ENCODE results near the gene MAML3.

DNA sequence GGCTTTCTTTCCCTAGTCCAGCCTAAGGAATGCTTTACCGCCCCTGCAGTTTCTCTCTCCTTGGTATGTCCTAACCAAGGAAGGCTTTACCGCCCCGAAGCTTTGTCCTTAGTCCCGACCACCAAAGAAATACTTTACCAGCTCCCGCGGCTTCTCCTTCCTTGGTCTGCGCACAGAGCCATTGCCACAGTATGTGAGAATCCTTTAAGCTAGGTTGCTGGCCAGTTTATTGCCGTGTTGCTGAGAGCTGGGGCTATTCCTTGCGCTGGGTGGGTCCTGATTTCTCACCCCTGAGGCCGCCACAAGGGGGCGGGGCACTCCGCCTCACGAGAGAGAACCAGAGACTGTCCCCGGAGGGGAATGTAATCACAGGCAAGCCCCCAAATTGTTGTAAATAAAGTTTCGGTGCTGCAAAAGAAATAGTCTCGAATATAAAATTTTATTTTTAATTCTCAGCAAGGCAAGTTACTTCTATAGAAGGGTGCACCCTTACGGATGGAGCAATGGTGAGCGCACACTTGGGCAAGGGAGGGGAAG lies 331.0 kb upstream of the PCDH10 start:
- PRO-cap: no peak
- RAMPAGE, long total RNA, 3 experiments: no peak in any of the 3 experiments

GRCh38 chr4:133146333-133146912 lies 2.7 kb upstream of the PCDH10 start:
- PRO-cap: no peak
- RAMPAGE, long total RNA, 3 experiments: no peak in any of the 3 experiments

GRCh38 chr4:134326902-134327192 lies 125.3 kb upstream of the PABPC4L start:
- PRO-cap: no peak
- RAMPAGE, long total RNA, 3 experiments: no peak in any of the 3 experiments

DNA sequence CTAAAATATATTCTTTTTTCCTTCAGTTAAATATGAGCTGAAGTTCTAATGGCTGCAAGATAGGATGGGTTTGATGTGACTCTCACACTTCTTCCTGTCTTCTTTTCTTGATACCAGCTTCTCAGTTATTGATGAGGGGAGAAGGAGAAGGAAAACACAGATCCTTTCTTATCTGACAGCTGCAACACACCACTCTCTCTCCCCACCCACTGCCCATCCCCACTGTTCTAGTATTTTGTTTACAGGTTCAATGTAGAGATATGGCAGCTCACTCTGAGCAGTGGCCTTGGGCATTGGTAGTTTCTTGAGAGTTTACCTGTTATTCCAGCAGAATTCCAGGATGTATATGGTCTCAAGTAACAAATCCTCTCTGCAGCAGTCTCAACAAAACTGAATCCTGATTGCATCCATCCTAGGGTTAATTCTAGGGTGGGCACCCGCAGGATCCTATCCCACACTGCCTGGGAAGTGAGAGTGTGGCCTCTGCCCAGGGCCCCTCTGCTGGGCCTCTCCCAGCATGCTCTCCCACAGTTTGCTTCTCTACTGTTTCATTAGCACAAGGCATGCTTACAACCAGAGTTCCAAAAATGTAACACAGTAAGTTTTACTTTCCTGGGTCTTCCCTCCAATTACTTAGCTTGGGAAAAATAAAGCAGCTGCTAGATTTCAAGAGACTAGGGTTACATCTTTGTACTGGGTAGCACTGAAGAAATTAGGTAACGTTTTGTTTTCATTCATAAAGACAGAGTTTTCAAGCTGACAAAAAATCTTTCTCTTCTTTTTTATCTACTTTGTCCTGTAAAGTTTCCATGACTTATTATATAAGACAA lies 130.9 kb upstream of the PCDH18 start:
- PRO-cap: no peak
- RAMPAGE, long total RNA, 3 experiments: start-site peak on the minus strand in 1 of 3 experiments, centred at position 298 of the sequence, 5 reads per replicate

GRCh38 chr4:138217131-138218126 lies 24.7 kb downstream of the SLC7A11 start:
- PRO-cap: no peak
- RAMPAGE, long total RNA, 3 experiments: no peak in any of the 3 experiments

- PRO-cap: no peak
- RAMPAGE, long total RNA, 3 experiments: no peak in any of the 3 experiments
Observed at GRCh38 chr4:138939739-138940179, 75.8 kb upstream of the NOCT start.

DNA sequence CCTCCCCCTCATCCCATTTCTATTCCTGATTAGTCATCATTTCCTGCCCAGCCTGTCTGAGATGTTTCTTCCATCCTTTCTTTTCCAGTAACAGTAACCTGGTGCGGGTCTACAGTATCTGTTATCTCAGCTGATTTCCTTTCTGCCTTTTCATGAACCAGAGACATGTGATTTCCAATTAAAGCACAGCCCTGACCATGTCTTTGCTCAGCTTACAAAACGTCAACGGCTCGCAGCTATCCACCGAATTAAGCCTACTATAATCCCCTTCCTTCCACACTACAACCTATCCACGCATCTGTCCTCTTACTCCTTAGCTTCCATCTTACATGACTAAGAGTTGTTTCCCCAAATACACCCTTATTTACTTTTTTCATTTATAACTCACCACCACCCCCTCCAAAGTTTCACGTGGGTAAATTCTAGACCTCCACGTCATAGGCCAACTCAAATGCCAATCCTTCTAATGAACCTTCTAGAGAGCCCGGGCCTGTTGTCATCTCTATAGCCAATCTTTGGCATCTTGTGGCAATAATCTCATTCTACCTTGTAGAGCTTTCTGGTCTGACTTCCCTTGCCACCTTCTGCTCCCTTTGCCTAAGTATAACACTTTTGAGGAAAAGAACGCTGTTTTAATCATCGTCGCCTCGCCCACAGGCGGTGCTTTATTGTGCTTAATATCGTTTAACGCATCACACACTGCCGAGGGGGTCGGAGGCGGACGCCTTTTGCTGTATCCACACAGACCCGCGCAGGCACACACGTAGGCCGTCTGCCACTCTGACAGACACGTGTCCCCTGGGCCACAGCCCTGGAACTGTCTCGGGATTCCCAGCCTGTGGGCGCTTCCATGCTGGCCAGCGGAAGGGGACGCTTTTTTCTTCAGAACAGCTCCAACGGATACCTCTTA lies 661 bp upstream of the NOCT start:
- PRO-cap: unidirectional peak, plus-strand start at position 87 of the sequence; bidirectional peak, plus-strand start outside the sequence, minus-strand start at position 791 of the sequence
- RAMPAGE, long total RNA, 3 experiments: no peak in any of the 3 experiments

DNA sequence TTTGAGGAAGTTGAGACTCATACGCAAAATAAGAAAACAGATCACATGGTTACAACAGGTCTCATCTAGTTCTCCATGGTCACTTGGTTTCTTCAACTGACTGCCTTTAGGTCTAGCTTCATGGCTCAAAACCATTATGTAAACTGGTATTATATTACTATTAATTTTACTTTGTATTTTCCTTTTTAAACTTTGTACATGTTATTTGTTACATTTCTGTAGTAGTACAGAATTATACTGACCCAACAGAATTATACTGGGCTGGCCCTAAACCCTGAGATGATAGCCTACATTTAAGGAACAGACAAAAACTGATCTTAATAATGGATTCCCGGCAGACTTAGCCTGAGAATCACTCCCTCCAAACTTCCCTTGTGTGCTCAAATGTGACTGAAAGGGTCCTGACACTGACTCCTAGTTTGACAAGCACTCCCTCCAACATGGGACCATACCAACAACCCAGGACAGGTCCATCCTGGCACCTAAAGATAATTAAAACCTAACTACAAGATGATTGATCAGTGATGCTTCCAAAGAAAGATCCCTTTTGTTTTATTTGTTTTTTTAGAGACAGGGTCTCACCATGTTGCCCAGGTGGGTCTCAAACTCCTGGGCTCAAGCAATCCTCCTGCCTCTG lies 8.7 kb downstream of the ELF2 start:
- PRO-cap: no peak
- RAMPAGE, long total RNA, 3 experiments: no peak in any of the 3 experiments

DNA sequence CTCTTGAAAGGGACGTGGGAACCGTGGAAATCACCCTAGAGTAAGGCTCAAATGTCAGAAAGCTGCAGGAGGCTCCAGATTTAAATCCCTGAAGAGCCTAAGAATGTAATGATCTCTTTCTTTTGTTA lies 1.6 kb upstream of the ELF2 start:
- PRO-cap: no peak
- RAMPAGE, long total RNA, 3 experiments: no peak in any of the 3 experiments

GRCh38 chr4:139286107-139286383 lies 6.0 kb upstream of the MGARP start:
- PRO-cap: no peak
- RAMPAGE, long total RNA, 3 experiments: no peak in any of the 3 experiments

GRCh38 chr4:139436204-139436696 lies 17.7 kb upstream of the RAB33B start:
- PRO-cap: no peak
- RAMPAGE, long total RNA, 3 experiments: no peak in any of the 3 experiments

GRCh38 chr4:139736355-139736714 lies 70.7 kb downstream of the MGST2 start:
- PRO-cap: no peak
- RAMPAGE, long total RNA, 3 experiments: no peak in any of the 3 experiments

DNA sequence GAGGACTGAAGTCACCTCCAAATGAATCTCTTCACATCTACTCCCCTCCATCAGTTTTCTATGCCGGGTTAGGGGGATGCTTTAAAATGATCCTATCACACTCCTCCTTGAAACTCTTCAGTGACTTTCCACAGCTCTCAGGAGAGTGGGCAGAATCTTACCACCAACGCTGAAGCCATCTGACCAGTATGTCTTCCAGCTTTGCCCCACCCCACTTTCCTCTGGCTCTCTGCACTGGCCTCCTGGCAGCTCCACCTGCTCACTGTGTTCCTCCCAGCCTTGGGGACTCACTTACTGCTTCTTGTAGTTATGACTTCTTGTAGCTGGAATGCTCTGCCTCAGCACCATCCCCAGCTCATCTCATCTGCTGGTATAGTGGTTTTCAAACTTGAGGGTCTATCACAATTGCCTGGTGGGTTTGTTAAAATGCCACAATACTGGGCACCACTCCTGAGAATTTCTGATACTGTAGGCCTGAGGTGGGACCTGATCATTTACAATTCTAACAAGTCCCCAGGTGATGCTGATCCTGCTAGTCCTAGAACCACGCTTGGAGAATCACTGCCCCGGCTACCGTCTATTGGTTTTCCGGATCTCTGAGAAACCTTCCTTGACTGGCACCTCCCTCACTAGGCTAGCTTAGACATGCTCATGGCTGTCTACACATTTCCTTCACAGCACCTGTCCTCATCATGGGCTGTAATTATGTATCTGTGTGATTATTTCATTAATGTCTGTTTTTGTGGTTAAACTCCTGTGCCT lies 152.2 kb downstream of the MGST2 start:
- PRO-cap: no peak
- RAMPAGE, long total RNA, 3 experiments: no peak in any of the 3 experiments

DNA sequence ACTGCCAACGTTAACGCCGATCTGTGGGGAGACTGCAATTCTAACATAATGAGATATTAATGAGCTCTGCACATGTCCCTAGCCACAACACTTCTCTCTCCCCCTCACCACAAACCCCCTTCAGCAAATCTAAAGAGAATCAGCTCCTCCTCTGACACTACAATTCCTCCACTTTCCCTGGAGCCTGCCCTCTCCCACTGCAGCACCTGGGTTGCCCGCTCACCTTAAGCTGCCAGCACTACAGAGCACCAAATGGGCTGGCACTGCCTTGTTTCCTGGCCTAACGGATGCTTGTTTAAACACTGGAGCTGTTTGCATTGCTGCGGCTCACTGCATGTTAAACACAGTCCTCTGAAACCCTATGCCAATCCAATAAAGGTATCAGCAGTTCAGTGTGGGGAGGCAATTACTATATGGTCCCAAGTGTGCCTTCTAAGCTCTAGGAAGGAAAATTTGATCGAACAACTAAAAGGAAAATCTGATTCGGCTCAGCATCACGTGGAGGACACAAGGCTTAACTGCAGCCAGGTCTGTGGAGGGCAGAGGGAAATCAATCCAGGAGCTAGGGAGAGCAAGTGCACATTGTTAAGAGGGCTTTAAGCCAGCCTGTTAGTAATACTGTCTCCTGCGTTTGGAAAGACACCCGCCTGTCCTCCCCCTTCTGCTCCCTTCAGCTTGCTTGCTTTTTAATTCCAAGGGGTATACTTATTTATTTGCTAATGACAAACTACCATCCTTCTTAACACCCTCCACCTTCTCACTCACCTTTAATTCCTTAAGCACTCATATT lies 232.3 kb downstream of the MAML3 start:
- PRO-cap: no peak
- RAMPAGE, long total RNA, 3 experiments: no peak in any of the 3 experiments

GRCh38 chr4:139975804-139976489 lies 178.0 kb downstream of the MAML3 start:
- PRO-cap: unidirectional peak, plus-strand start at chr4:139976196
- RAMPAGE, long total RNA, 3 experiments: no peak in any of the 3 experiments

DNA sequence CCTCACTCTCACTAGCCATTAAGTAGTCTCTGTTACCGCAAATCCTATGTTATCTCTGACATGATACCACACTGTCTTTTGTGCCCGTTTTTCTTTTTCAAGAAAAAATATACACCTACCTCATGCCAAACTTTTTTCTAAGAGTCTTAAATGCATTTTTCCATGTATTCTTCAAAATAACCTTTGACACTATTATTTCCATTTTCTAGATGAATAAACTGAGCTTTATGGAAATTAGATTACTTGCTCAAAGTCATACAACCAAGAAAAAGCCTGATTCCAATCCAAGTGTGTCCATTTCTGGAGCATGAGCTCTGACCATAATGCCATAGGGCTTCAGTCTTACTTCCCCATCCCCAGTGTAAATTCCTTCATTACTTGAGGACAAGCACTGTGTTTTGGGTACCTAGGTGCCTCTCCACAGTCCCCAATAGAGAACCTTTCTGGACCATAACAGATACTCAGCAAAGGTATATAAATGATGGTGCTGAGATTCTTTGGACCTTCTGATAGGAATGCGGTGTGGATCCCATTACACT lies 140.5 kb downstream of the MAML3 start:
- PRO-cap: no peak
- RAMPAGE, long total RNA, 3 experiments: no peak in any of the 3 experiments

DNA sequence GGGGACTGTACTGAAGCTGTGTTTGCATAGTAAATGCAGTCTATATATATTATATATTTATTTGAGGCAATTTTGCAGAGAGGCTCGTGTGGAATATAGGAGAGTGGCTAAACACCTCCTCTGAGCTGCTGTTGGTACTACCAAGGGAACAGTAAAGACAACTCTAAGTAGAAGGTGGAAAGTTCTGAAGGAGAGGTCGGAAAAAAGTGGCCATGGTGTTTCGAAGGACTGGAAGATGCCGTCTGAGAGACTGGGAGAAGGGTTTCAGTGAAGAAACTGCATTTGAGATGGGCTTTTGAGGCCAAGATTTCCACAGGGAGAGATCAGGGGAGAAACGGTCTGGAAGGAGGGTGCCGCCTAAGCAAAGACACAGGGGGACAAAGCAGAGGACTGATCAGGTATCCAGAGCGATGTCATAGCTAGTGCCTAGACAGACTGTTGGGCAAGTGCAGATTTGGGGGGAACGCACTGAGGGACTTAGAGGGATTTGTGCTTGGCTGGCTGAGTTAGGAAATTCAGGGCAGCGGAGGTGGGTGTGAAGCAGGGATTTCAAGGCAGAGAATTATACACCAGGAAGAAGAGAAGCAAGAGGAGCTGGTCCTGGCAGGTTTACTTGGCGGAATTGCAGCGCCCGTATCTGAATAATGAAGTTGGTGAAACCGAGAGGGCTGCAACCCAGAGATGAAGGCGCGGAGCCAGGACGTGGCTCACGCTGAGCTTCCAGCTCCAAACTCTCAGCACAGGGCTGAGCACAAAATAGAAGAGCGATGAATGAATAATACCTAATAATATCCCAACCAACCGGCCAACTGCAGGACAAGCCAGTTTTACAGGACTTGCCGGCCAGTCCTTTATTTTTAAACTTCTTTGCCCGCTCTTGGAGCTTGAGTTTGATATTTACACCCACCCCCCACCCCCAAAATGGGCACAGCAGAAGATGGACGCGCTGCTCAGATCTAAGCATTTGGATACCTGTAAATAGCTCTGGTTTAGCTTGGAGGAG lies 106.9 kb downstream of the MAML3 start:
- PRO-cap: no peak
- RAMPAGE, long total RNA, 3 experiments: no peak in any of the 3 experiments

DNA sequence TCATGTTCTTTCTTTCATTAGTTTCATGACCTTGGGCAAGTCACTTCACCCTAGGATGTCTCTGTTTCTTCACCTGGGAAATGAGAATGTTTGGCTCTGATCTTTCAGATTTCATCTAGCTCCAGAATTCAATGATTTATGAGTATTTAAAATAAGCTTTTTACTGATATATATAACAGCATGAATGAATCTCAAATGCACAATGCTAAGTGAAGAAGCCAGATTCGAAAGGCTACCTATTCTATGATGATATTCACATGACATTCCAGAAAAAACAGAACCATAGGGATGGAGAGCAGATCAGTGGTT lies 64.6 kb downstream of the MAML3 start:
- PRO-cap: no peak
- RAMPAGE, long total RNA, 3 experiments: no peak in any of the 3 experiments

- PRO-cap: no peak
- RAMPAGE, long total RNA, 3 experiments: no peak in any of the 3 experiments
Observed at GRCh38 chr4:140144731-140145247, 9.2 kb downstream of the MAML3 start.

DNA sequence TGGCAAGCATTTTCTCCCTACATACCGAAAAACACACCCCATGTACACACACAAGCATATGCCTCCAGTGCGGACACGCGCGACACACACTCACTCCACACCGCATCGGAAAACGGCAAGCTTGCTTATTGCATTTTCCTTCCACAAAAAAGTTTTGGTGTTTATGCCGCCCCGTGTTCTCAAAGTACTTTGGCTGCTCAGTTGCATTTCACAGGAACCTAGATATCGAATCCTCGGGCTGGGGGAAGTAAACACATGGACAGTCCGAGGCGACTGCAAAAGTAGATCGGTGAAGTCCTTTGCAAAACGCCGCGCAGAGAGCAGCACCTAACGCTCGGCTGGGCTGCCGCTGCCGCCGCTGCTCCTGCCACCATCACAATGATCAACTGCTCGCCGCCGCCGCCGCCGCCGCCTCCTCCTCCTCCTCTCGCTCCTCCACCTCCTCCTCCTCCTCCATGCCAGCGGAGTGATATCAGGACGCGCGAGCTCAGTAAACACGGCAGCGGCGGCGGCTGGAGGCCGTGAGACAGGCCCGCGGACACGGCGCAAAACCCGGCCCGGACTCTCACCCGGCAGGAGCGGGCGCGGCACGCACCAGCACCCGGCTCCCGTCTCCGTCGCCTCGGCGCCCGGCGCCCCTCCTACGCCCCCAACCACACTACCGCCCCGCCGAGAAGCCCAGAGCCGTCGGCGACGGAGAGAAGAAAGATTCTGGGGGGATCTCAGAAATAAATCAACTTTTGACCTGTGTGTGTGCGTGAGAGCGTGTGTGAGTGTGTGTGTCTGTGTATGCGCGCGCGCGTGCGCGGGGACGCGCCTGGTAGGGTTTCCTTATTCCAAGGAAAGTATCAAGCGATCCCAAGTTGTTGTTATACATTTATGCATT lies at the start of gene MAML3:
TSS of gene MAML3 (minus strand) at position 468 of the 886 bp plus-strand sequence.
- PRO-cap: bidirectional peak, plus-strand start at position 292 of the sequence, minus-strand start at position 191 of the sequence; bidirectional peak, plus-strand start at position 568 of the sequence, minus-strand start at position 380 of the sequence
- RAMPAGE, long total RNA, 3 experiments: start-site peak on the minus strand in 1 of 3 experiments, centred at position 439 of the sequence, 9 reads per replicate

Measured in subcutaneous adipose tissue (tissue), 3 donors.